Left lung (tissue), 1 donor: ENCODE measurements around the genes C15orf62, PPP1R14D, EXD1 and CHP1.

- PRO-cap, result no peak
Measured at GRCh38 chr15:40767737-40768487, 1.9 kb upstream of the C15orf62 start.

DNA sequence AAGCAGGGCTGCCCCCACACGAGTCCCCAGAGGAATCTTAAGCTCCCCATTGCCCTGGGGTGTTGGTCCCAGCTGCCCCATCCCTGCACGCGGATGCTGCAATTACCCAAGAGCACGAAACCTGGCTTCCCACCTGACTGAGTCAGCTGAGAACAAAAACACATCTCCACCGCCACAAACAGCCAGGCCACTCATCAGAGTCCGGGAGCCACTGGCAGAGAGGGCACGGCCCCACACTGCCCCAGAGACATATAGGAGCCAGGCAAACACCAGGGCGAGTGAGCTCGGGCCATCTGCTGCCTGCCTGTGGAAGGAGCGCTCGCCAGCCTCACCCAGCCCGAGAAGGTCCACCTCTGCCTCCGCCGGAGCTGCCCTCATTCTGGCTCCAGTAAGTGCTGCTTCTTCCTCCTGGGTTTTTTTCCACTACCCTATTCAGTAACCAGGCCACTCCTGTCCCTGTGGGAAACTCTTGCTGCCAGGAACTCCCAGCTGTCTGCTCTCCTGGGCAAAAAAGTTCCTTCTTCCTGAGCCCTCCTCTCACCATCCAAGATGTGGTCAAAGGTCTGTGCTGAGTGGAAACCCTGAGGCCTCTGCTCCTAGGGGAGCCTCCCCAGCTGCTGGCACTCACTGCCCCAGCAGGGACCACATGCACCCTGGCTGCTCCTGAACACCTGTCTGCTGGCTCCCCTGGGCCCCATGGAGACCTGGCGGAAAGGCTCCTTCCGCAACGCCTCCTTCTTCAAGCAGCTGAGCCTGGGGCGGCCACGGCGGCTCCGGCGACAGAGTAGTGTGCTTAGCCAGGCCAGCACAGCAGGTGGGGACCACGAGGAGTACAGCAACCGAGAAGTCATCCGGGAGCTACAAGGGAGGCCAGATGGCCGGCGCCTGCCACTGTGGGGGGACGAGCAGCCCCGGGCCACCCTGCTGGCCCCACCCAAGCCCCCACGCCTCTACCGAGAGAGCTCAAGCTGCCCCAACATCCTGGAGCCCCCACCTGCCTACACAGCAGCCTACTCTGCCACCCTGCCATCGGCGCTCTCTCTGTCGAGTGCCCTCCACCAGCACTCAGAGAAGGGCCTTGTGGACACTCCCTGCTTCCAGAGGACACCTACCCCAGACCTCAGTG is at the start of gene C15orf62:
TSS of gene C15orf62 (plus strand) at position 181 of the 1,126 bp plus-strand sequence.
- PRO-cap, result bidirectional peak, plus-strand start at position 197 of the sequence, minus-strand start at position 220 of the sequence; bidirectional peak, plus-strand start at position 558 of the sequence, minus-strand start at position 381 of the sequence

- PRO-cap, result no peak
Measured at GRCh38 chr15:40815031-40815784, 7.9 kb upstream of the DNAJC17 start.

DNA sequence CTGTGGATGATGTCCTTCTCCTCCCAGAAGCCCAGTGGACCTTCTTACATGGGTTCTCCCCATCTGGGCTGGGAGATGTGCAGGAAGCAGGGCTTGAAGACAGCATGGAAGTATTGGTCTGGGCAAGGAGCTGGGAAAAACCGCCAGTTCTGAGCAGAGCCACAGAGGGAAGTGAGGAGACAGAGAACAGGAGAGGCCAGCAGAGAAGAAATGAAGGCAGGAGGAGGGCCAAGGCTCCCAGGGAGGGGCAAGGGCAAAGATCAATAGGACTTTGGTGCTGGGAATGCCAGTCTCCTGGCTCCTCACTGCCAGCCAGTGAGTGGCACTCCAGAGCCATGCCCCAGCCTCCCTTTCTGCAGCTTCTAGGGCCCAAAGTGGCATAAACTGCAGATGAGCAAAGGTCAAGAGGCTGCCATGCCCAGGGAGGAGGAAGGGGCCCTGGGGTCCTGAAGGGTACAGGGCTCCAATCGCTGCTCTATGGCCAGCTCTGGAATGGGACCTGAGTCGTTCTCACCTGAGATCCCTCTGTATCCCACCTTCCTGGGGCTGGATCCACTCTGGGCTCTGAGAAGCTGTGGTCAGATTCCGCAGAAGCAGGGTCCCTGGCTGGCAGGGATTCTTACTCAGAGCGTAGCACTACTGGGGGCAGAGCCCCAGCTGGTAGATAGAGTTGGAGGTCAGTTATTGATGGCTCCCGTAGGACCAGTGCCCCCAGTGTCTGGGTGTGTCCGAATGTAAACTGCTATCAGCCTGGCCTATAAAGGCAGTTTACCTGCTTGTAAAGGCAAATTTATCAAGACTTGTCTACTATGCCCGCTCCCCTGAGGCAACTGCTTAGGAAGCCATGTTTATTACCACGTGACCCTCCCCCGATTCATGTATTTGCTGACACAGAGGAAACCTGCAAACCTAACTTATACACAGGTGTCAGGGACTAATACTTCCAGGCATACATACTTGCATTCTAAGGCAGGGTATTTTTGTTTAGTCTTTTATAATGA is at the start of gene PPP1R14D:
TSS of gene PPP1R14D (minus strand) at position 173 of the 1,001 bp plus-strand sequence.
- PRO-cap, result no peak

GRCh38 chr15:40909552-40910070 is 15.4 kb downstream of the VPS18 start:
- PRO-cap, result no peak

GRCh38 chr15:40927478-40928223 is 1.5 kb upstream of the DLL4 start:
- PRO-cap, result no peak

GRCh38 chr15:40952242-40953349 is 675 bp upstream of the CHAC1 start:
- PRO-cap, result bidirectional peak, plus-strand start at chr15:40952970, minus-strand start at chr15:40952938; bidirectional peak, plus-strand start at chr15:40953479, minus-strand start at chr15:40953263

DNA sequence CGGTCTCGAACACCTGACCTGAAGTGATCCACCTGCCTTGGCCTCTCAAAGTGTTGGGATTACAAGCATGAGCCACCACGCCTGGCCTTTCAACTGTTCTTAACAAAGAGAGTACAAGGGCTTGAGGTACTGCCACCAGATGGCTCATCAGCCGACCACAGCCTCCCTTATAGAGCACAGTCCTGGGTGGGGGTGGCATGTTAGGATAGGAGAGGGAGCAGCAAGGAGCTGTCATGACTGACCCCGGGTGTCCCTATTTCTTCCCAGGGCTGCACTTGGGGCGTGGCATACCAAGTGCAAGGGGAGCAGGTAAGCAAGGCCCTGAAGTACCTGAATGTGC is 1.8 kb downstream of the CHAC1 start:
- PRO-cap, result no peak

GRCh38 chr15:40964238-40964623 is 11.0 kb downstream of the CHAC1 start:
- PRO-cap, result no peak

- PRO-cap, result no peak
Measured at GRCh38 chr15:41019260-41019869, 66.1 kb downstream of the CHAC1 start.

GRCh38 chr15:41230360-41230891 is at the start of gene EXD1:
Gene EXD1 (minus strand): TSS chr15:41230757.
- PRO-cap, result bidirectional peak, plus-strand start at chr15:41230814, minus-strand start at chr15:41230757

DNA sequence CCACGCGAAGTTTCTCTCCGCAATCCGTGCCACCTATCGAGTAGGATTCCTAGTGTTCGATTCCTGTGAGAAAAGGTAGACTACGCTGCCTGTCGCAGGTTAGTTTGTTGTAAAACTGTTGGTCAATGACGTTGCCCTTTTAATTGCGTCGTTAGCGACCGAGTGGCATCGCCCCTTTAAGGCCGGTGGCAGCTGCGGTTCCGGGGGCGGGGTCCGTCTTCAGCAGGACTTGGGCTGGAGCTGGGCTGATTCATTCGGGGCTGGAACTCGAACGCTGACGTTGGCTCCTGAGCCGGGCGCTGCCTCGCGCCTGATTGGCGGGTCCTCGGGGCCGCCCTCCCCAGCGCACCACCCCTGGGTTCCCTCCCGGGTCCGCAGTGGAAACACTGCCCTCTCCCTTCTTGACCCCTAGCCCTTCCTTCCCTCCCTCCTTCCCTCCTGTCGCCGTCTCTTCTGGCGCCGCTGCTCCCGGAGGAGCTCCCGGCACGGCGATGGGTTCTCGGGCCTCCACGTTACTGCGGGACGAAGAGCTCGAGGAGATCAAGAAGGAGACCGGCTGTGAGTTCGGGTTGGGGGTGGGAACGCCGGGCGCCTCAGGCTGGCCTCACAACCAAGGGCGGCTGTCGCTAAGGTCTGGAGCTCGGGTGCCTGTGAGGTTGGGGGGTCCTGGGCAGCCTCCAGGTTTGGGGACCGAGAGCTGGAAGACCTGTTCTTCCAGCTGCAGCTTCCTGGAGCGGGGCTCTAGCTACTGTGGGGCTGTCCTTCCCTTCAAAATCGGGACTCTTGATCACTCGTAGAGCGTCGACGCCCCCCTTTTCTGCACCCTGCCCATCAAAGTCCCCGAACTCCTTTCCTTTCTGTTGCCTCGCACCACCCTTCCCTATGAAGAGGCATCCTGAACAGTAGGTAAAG is at the start of gene CHP1:
TSS of gene CHP1 (plus strand) at position 377 of the 912 bp plus-strand sequence.
- PRO-cap, result bidirectional peak, plus-strand start at position 253 of the sequence, minus-strand start at position 178 of the sequence

GRCh38 chr15:41241147-41242011 is 10.3 kb downstream of the CHP1 start:
- PRO-cap, result no peak

GRCh38 chr15:41501405-41501784 is 7.7 kb downstream of the ITPKA start:
- PRO-cap, result no peak

DNA sequence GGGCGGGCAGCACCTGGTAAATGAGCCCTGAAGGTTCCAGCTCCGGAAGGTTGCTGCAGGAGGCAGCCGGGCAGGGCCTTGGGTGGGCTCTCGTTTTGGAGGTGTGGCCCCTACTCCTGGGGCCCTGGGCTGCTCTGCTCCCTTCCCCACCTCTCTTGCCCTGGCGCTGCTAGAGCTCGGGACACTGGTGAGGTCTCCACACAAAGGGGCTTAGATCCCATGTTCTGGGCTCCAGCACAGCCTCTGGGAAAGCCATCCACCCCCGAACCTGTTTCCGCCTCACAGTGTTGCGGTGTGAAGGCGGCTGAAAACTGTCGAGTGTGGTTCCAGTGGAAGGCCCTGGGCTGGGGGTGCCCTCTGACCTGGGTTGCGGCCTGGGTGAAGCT is 27.3 kb downstream of the SPTBN5 start:
- PRO-cap, result no peak

- PRO-cap, result bidirectional peak, plus-strand start at chr15:41895037, minus-strand start at chr15:41894825; unidirectional peak, minus-strand start at chr15:41895217
Measured at GRCh38 chr15:41894648-41895967, 1.3 kb upstream of the SPTBN5 start.

DNA sequence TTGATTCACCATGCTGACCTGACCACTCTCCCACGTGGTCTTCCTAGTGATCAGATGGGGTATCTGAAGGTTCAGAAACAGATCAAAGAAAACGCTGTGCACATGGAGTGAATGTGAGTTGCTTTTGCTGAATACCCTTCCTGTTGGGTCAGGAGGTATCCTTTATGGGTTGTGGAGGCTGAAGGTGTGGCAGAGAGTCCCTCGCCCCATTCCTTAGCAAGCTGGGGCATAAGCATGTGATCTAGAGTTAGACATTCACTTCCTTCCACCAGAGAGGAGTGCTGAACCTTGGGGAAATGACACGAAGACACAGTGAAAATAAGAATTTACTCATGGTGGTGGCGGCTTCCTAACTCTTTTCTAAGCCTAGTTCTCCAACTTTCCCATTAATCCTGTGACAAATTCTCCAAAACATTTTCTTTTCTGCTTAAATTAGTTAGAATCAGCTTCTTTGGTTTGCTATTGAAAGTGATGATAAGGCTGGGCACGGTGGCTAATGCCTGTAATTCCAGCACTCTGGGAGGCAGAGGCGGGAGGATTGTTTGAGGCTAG is 27.9 kb upstream of the SPTBN5 start:
- PRO-cap, result no peak

- PRO-cap, result bidirectional peak, plus-strand start at chr15:41936878, minus-strand start at chr15:41936784
Measured at GRCh38 chr15:41936499-41937605, 35.5 kb downstream of the EHD4 start.

GRCh38 chr15:42155754-42156470 is 524 bp downstream of the PLA2G4F start:
- PRO-cap, result bidirectional peak, plus-strand start at chr15:42156093, minus-strand start at chr15:42156014

DNA sequence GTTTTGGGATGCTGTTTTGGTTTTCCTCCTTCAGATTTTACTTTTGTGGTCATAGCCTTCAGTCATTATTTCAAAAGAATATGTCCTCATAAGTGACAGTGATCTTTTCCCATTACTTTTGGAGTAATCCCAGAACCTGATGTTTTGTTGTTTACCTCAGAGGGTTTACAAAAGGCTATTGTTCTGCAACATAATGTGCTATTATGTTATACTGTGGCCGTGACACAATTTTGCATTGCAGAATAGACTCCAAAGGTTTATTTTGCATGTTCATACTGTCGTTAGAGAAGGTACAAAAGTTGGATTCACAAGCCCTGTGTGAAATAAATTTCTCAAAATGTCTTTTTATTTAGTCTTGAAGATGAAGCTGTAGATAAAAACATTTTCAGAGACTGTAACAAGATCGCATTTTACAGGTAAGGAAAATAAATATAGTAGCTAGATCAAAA is 2.8 kb upstream of the TMEM87A start:
- PRO-cap, result no peak